ENCODE measurements around a stretch of chr21.

DNA sequence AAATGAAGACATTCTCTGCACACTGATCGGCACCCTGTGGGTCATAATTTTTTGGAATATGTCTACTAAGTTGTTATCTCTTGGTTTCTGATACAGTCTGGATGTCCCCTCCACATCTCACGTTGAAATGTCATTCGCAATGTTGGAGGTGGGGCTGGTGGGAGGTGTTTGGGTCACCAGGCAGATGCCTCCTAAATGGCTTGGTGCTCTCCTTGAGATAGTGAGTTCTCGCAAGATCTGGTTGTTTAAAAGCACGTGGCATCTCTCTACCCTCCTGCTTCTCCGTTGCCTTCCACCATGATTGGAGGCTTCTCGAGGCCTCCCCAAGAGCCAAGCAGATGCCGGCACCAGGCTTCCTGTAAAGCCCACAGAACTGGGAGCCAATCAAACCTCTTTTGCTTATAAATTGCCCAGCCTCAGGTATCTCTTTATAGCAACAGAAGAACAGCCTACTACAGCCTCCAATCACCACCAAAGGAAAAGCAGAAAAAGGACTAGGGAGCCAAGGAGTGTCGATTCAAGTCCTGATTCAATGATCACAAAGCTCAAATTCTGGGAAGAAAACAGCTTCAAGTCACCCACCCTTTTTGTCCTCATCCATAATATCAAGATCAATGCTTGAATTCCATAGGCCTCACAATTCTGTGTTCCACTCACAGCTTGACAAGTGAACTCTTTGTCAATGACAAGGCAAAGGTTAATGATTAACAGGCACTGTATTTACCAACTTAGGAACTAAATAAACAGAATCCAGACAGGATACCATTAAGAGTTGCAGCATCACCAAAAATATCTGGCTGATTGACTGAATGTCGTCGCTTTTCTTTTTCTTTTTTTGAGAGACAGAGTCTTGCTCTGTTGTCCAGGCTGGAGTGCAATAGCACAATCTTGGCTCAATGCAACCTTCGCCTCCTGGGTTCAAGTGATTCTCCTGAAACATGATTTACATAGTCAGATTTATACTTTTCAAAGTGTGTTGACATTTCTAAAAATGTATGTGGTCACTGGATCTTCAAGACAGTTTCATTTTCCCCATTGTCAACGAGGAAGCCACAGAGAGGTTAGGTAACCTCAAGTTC, 80.7 kb downstream of the PDE9A start:
- PRO-cap: no peak

DNA sequence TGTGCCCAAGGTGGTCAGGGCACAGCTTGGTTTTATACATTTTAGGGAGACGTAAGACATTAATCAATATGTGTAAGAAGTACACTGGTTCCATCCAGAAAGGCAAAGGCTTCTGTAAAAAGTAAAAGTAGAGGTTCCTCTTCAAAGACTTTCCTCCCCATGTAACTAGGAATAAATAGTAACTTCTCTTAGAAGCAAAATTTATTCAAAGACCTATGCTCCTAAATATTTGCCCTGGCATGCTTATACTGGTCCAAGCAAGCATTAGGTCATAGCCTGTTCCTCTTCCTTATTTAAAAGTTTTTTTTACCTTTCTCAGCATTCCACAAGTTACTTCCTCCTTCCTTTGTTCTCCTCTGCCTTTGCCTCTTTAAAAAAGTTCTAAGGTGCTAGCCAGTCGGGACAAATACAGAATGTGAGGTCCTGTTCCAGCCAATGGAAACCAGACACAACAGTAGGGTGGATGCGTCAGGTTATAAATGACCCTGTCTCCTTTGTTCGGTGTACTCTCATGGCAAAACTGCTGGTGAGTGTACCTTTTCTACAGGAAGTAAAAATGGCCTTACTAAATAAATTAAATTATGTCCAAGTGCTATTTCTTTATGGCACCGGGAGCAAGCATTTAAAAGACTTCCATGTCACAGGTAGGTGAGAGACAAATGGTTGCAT, 66.9 kb downstream of the WDR4 start:
- PRO-cap: no peak

DNA sequence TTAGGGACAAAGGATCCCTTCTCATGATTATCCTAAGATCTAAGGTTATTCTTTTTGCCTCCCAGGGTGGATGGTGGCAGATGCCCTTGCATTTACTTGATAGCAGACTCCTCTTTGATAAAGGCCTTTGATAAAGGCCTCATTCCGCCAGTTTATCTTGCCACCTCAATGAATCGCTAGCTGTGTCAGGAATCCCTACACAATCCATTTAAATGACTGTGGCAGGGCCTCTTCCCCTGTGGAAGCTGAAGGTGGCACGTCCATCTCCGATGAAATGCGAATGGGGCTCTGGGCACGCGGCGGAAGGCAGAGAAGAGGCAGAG, 836 bp upstream of the NDUFV3 start:
- PRO-cap: no peak

GRCh38 chr21:42903633-42904129, 10.6 kb downstream of the NDUFV3 start:
- PRO-cap: no peak

DNA sequence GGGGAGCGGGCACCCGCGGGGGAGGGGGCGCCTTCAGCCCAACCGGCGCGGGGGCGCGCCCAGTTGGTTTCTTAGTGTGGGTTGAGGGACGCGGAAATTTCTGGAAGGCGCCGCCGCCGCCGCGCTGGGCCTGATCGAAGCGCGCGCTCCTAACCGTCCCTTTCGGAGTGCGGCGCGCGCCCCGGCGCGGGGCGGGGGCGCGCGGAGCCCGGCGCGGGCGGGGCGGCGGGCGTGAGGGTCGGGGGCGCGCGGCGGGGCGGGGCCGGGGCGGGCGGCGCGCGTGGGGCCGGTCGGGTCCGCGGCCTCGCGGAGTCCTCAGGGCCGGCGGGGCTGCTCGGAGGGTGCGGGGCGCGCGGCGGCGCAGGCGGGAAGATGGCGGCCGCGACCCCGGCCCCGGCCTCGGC, 500 bp downstream of the PKNOX1 start:
- PRO-cap: unidirectional peak, plus-strand start at position 95 of the sequence; bidirectional peak, plus-strand start at position 318 of the sequence, minus-strand start at position 164 of the sequence

DNA sequence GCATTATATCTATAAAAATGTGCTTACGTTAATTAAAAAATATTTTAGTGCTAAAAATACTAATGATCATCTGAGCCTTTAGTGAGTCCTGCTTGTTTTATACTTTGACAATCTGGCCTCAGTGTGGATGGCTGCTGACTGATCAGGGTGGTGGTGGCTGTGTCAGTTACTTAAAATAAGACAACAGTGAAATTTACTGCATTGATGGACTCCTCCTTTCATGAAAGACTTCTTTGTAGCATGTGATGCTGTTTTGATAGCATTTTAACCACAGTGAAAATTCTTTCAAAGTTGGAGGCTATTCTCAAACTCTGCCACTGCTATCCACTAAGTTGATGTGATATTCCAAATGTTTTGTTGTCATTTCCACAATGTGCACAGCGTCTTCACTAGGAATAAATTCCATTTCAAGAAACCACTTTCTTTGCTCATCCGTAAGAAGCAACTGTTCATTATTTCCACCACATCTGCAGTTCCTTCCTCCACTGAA, 1.9 kb downstream of the PKNOX1 start:
- PRO-cap: no peak

- PRO-cap: no peak
Observed at GRCh38 chr21:43020988-43021510, 46.7 kb downstream of the PKNOX1 start.

DNA sequence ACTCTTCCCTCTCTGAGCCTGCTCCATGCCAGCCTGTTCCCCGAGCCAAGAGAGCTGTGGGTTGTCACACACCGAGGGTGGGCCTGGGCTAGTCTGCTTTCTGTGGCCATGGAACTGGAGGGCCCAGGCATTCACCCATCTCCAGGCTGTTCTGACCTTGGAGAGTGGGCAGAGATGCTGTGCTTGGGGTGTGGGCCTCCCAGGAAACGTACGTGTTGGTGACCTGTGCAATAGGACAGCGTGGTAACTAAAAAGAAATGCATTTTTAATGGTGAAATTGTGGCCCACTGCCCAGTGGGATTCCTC, 41.9 kb downstream of the CRYAA start:
- PRO-cap: unidirectional peak, minus-strand start at position 55 of the sequence

DNA sequence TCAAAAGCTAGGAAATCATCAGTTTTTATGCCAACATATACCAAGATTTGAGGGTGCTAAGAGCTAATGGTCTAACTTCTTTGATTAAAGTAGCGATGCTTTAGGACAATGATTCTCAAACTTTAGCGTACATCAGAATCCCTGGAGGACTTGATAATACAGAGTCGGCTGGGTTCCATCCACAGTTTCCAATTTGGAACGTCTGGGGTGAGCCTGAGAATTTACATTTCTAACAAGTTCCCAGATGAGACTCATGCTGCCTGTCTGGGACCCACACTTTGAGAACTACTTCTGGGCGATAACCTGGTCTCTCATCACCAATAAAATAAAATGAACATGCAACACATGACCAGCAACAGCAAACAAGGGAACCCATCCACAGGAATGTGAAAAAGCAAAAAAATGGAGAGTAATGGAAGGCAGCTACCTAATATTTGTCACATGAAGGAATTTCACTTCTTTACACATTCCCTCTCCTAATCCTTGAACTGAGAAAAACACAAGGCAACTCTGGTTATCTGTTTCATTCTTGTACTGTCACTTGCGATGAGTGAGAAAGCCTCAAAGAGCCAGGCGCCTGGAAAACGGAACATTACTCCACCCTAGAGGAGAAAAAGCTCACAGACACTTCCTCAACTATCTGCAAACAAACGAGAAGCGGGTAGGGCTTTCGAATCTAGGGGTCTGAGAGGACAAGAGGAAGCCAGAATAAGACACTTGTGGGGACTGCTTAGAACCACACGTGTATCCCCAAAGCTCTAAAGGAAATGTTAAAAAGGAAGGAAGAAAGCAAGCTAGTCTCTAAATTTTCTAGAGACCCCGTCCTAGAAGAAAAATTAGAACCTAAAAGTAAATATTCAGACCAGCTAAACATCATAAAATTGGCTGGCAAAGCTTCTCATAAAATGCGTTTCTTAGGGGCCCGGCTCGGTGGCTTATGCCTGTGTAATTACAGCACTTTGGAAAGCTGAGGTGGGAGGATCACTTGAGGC, 13.9 kb downstream of the HSF2BP start:
- PRO-cap: bidirectional peak, plus-strand start at position 711 of the sequence, minus-strand start at position 490 of the sequence

- PRO-cap: no peak
Observed at GRCh38 chr21:43720544-43720806, 1.5 kb downstream of the PDXK start.

DNA sequence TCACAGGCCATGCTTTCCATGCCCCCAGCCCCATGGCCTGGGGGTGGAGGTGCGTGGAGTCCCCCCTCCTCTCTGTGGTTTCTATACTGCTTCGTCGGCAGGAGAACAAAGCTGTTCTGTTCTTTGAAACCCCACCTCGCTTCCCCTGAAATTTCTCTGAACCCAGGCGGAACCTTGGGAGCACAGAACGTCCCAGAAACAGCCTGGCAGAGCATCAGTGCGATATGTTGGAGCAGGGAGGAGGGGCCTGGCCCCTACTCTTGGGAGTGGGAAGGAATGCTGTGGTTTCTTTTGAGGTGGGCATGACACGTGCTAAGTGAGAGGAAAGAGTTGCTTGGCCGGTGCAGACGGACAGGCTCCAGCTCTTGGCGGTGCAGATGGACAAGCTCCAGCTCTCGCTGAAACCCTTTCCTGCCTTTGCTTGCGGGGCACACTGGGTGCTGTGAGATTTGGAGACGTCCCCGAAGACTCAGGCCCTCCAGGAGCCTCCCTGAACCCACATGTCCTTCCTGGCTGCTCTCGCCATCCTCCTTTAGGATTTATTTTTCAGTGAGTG, 15.9 kb downstream of the PDXK start:
- PRO-cap: unidirectional peak, plus-strand start at position 319 of the sequence; unidirectional peak, plus-strand start at position 361 of the sequence

DNA sequence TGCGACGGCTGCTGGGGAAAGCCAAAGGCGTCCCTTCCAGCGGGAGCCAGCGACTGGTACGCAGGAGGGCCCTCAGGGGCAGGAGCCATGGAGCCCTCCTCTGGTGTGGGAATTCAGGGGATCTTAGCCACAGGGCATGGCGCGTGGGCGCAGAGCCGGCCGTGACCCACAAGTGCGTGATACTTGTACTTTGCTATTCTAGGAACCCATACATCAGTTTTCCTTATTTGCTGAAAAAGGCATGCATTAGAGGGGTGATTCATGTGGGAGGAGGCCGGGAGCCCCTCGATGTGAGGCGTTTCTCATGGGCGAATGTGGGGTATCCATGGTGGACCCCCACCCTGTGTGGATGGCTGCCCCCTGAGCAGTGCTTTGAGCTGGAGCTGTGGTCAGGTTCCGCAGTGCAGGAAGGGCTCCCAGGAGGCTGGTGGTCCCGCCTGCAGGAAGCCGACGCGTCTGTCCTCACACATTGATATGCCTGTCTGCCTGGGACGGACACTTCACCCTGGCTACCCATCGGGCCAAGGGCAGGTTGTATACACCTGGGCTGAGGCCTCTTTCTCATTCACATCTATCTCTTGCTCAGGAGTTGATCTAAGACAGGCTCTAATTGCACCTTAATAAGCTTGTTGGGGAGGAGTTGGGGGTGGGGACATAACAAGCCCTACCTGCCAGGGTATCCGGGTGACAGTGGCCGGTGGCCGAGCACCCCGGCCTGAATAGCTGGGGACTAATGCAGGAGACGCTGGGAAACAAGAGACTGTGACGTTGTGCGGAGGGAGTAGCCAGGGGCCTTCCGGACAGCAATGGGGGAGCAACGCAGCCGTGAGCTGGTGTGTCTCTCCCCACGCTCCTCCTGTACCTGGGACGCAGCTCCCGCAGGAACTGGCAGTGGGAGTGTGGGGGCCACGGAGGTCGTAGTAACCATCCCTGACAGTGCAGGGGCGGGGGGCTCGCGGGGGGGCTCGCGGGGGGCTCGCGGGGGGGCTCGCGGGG, 21.6 kb downstream of the PDXK start:
- PRO-cap: bidirectional peak, plus-strand start at position 788 of the sequence, minus-strand start at position 725 of the sequence

DNA sequence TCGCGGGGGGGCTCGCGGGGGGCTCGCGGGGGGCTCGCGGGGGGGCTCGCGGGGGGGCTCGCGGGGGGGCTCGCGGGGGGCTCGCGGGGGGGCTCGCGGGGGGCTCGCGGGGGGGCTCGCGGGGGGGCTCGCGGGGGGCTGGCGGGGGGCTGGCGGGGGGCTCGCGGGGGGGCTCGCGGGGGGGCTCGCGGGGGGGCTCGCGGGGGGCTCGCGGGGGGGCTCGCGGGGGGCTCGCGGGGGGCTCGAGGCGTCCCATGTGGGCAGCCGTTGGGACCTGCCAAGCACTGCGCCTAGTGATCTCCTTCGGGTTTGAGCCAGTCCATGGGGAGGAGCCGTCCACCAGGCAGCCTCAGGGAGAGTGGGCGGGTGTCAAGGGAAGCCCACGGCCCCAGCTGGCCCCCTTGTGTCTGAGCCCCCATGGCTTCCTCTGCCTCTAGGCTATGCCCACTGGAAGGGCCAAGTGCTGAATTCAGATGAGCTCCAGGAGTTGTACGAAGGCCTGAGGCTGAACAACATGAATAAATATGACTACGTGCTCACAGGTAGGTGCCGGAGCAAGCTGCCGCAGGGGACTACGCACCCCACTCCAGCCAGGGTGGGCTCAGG, 22.4 kb downstream of the PDXK start:
- PRO-cap: no peak

- PRO-cap: no peak
Observed at GRCh38 chr21:43771506-43772143, 4.5 kb downstream of the CSTB start.

GRCh38 chr21:43825860-43826939, 36.8 kb downstream of the RRP1 start:
- PRO-cap: no peak

DNA sequence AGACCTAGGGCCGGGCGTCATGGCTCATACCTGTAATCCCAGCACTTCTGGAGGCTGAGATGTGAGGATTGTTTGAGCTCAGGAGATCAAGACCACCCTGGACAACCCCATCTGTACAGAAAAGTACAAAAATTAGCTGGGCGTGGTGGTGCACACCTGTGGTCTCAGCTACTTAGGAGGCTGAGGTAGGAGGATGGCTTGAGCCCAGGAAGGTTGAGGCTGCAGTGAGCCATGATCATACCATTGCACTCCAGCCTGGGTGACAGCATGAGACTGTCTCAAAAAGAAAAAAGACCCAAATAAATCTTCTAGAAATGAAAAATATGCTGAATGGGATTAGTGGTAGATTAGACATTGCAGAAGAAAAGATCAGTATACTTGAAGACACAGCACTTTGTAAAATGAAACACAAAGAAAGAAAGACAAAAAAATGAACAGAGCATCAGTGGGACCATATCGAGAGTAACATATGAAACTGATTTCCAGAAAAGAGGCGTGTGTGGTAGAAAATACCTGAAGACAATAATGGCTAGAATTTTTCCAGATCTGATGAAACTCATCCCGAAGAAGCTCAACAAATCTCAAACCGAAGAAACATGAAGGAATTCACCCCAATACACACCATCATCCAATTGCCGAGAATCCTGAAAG, 36.6 kb downstream of the AGPAT3 start:
- PRO-cap: no peak

- PRO-cap: no peak
Observed at GRCh38 chr21:43917674-43917859, 52.5 kb downstream of the AGPAT3 start.

- PRO-cap: no peak
Observed at GRCh38 chr21:44005328-44006098, 6.6 kb upstream of the TRAPPC10 start.

DNA sequence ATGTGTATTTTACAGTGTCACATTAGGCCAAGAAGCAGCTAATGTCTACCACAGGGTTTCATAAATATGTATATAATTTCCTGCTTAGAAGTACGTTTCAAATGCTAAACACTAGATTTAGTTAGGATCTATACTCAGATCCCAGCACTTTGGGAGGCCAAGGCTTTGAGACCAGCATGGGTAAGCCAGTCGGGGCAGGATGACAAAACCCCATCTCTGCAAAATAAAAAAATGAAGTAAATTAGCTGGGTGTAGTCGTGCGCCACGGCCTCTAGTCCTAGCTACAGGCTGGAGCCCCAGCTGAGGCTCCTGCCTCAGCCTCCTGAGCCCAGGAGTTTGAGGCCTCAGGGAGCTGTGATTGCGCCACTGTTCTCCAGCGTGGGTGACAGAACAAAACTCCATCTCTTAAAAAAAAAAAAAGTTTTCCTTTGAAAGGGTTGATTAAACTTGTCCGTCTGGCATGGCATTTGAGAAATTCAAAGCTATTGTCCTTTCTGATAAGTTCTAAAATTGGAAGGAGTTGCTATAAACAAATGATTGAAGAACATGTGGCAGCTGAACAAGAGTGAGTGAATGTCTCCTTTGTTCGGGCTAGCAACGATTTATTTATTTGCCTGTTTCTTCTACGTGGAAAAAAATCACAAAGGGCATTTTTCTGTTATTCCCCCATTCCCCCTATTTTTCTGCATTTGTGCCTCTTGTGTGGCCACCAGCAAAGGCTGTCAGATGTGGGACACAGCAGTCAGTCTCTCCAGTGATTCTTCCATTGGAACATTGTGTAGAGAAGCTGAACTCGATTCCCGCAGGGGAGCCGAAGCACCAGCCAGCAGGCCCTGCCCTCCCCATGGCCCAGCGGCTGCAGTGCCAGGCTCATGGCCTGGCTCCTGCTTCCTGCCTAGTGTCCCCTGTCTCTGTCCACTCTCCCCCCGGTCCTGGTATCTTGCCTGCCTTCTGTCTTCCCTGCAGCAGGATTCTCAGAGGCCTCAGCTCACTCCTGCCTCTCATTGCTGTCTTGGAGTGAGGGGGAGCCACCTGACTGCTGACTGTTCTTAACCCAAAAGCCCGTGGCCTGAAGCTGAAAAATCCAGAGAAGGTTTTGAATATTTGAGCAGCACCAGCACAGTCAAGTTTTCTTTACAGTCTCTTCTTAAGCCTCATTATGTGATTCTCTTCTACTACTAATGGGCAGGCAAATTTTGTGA, 21.5 kb upstream of the PWP2 start:
- PRO-cap: no peak

- PRO-cap: no peak
Observed at GRCh38 chr21:44324247-44324753, 14.9 kb downstream of the CFAP410 start.

All from trachea (tissue), 1 donor.